ENCODE results near the gene GLT1D1.

- CAGE, long polyA plus RNA, result no peak
- RRBS, result 1% methylated on average over 11 of the region's 52 CpGs
Observed at GRCh38 chr12:124914723-124915179, 301 bp upstream of the UBC start.

GRCh38 chr12:124916251-124916678 lies 1.8 kb upstream of the UBC start:
- CAGE, long polyA plus RNA, result no peak
- RRBS, result no CpG with 5 or more reads among the region's 4 CpGs

GRCh38 chr12:124918223-124918804 lies 3.9 kb upstream of the UBC start:
- CAGE, long polyA plus RNA, result no peak
- RRBS, result no CpG with 5 or more reads among the region's 11 CpGs

GRCh38 chr12:125191973-125192380 lies 5.8 kb downstream of the TMEM132B start:
- CAGE, long polyA plus RNA, result no peak
- RRBS, result no CpG with 5 or more reads among the region's 4 CpGs

DNA sequence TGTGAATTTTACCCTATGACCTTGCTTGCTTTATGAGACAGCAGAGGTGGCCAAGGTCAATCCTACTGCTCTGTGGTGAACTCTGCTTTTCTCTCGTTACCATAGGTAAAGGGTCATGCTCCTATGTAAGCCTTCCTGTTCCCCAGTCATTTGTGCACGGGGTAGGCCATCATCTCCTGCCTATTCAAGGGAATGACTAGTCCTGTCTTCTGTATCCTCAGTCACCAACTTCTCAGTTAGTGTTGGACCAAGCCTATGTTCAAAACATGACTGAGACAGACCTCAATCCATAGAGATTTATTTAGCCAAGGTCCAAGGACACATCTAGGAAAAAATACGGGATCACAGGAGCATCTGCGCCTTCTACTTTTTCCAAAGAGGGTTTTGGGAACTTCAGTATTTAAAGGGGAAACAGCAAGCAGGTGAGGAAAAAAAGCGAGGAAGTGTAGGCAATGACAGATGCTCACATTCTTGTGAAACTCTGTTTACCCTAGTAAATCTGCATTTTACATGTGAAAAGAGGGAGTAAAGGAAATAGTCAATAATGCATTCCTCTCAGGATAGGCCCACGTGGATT lies 1119.5 kb upstream of the TMEM132C start:
- CAGE, long polyA plus RNA, result no peak
- RRBS, result no CpG with 5 or more reads among the region's 6 CpGs

GRCh38 chr12:127163013-127163341 lies 1104.0 kb upstream of the TMEM132C start:
- CAGE, long polyA plus RNA, result no peak
- RRBS, result no CpG with 5 or more reads among the region's 1 CpG

DNA sequence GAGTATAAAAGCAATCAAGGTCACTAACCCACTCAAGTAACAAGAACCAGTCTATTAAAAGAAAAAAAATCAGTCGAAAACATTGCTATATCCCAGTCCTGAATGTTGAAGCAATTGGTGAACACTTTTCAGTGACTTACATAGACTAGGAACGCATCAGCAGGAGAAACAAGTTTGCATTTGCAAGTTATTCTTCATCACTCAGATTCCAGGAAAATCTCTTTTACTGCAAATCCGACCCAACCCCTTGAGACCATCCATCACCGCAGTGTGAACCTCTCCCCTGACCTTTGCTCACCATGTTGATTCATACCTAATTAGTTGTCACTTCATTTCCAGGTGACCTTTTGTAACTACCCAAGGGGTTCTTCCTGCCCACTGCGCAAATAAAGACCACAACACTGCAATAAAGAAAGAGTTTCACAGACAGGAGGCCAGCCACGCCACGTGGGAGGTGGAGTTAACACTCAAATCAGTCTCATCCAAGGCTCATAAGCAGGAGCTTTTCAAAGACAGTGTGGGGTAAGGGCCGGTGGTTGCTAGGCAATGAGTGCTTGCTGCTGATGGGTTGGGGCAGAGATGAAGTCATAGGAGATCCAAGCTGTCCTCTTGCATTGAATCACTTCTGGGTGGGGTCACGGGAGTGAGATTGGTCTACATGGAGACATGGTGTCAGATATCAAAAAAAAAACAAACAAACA lies 241.3 kb upstream of the TMEM132C start:
- CAGE, long polyA plus RNA, result no peak
- RRBS, result no CpG with 5 or more reads among the region's 9 CpGs

GRCh38 chr12:128796369-128797096 lies 27.2 kb downstream of the SLC15A4 start:
- CAGE, long polyA plus RNA, result no peak
- RRBS, result no CpG with 5 or more reads among the region's 21 CpGs

GRCh38 chr12:128829596-128830409 lies 6.0 kb upstream of the SLC15A4 start:
- CAGE, long polyA plus RNA, result no peak
- RRBS, result no CpG with 5 or more reads among the region's 9 CpGs

DNA sequence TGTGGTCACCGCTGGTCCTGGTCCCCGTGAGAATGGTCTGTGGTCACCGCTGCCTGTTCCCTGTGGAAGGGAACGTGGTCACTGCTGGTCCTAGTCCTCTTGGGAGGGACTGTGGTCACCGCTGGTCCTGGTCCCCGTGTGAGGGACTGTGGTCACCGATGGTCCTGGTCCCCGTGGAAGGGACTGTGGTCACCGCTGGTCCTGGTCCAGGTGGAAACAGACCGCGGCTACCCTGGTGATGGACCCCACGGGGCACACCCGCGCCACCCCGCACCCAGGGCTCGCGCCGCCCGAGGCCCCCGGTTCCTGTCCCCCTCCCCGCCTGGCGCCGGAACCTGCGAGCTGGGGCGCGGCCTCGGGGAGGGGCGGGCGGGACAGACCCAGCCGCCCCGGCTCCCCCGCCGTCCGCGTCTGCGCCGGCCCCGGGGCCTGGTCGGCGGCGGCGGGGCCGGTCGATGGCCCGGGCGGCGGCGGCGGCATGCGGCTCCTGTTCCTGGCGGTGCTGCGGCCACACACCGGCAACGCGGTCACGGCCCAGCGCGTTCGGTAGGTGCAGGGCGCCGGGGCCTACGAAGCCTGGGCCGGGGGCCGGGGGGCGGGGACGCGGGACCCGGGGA lies at the start of gene GLT1D1:
GLT1D1 (plus strand) TSS at position 375 of the 617 bp plus-strand sequence.
- CAGE, long polyA plus RNA, result no peak
- RRBS, result 7% methylated on average over 27 of the region's 68 CpGs

- CAGE, long polyA plus RNA, result no peak
- RRBS, result no CpG with 5 or more reads among the region's 9 CpGs
Observed at GRCh38 chr12:130086098-130086479, 76.2 kb upstream of the FZD10 start.

- CAGE, long polyA plus RNA, result no peak
- RRBS, result no CpG with 5 or more reads among the region's 28 CpGs
Observed at GRCh38 chr12:130491575-130492232, 154.0 kb downstream of the PIWIL1 start.

- CAGE, long polyA plus RNA, result no peak
- RRBS, result no CpG with 5 or more reads among the region's 4 CpGs
Observed at GRCh38 chr12:130827423-130827772, 11.7 kb downstream of the STX2 start.

DNA sequence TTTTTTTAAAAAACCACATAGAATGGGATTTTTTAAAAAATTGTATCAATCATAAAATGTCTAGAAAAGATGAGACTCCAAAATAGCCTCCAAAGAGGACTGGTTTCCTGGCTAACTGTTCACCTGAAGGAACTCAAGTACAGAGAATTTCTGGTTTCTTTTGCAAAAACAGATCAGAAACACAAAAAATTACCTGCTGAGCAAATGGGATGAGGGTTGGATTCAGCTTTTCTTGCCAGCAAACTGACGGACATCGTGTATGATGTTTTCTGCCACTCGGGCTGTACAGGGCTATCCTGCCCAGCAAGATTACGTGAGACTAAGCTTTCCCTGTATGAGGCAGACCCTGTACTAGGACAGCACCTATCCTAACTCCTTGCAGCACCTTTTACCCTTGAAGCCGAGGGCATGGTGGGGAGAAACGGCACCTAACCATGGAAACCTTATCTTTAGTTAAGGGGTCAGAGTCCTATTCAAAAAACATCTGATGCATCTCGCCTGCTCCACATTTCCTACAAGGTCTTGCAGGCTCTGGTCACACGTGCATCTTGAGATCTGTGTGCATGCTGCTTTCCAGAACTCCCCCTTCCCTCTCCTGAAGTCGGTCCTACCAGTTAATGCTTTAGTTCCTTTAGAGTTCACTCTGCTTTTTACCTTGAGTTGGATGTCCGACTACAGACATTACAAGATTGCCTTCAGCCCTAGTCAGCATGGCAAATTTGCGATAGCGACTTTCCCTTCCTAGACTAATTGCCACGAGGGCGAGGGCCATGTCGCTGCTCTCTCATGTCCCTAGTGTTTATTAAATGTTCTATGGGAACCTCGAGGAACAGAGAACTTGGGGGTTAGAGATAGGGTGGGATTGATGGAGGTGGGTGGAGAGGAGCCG lies 6.4 kb downstream of the RAN start:
- CAGE, long polyA plus RNA, result no peak
- RRBS, result no CpG with 5 or more reads among the region's 17 CpGs

DNA sequence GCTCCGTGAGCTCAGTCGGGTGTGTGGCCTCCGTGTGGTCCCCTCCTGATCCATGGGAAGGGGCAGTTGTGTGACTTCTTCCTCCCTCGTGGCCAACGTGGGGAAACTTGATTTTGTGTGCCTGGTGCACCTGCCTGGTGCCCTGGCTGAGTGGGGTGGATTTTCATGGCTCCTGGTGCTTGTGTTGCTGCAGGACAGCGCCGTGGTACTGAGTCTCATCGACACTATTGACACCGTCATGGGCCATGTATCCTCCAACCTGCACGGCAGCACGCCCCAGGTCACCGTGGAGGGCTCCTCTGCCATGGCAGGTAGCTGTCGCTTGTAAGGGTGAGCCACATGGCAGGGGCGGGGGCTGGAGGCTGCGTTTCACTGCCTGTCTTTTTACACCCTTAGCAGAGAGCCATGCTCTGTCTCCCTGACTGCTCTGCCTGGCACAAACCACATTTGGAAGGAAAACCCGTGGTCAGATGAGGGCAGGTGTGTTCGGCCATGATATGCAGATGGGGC lies 49.3 kb downstream of the ADGRD1 start:
- CAGE, long polyA plus RNA, result no peak
- RRBS, result no CpG with 5 or more reads among the region's 17 CpGs

DNA sequence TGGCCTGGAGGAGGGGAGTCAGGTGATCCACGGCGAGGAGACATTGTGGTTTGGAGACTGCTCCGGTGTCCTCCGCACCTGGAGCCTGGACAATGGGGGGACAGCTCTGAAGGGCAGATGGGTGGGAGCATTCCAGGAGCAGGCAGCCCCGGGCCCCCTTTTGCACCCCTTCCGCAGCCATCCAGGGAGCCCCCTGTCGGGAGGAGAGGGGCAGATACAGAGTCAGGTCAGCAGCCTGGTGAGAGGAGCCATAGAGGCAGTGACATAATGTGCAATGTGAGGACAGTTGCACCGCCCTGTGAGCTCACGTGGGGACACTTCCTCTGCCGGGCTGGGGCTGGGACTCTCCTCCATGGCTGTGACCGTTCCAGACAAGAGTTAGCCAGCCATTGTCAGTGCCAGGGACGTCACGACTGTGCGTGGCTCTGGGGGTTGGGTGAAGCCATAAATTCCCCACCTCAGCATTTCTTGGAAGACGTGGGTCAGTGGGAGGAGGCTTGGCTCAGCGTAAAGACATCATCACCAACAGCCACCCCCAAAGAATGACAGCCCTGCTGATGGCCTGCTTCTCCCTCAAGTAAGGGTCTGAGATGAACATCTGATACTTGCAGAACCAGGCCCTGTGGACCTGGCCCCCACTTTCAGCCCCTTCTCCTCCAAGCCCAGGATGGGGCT lies 93.7 kb downstream of the ADGRD1 start:
- CAGE, long polyA plus RNA, result no peak
- RRBS, result 84% methylated on average over 3 of the region's 16 CpGs

GRCh38 chr12:131102956-131103519 lies 149.3 kb downstream of the ADGRD1 start:
- CAGE, long polyA plus RNA, result no peak
- RRBS, result 72% methylated on average over 3 of the region's 16 CpGs

GRCh38 chr12:131104317-131105067 lies 150.8 kb downstream of the ADGRD1 start:
- CAGE, long polyA plus RNA, result no peak
- RRBS, result 54% methylated on average over 6 of the region's 25 CpGs

DNA sequence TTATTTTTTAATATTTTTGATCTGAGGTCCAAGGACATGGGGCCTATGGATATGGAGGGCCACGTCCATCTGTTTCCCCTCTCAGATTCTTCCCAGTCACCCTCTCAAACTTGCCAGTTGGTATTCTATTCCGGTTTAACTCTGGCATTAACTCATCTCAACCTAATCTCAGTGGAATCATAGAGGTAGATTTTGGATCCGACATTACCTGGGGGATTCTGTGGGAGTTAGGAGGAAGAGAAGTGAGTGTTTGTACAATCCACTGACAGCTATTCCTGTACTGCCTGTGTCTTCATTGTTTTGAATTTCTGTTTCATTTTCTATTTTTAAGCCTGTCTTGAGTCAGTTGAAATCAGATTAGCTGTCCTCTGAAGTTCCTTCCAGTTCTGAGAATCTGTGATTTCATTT lies 103.5 kb upstream of the SFSWAP start:
- CAGE, long polyA plus RNA, result no peak
- RRBS, result no CpG with 5 or more reads among the region's 3 CpGs

DNA sequence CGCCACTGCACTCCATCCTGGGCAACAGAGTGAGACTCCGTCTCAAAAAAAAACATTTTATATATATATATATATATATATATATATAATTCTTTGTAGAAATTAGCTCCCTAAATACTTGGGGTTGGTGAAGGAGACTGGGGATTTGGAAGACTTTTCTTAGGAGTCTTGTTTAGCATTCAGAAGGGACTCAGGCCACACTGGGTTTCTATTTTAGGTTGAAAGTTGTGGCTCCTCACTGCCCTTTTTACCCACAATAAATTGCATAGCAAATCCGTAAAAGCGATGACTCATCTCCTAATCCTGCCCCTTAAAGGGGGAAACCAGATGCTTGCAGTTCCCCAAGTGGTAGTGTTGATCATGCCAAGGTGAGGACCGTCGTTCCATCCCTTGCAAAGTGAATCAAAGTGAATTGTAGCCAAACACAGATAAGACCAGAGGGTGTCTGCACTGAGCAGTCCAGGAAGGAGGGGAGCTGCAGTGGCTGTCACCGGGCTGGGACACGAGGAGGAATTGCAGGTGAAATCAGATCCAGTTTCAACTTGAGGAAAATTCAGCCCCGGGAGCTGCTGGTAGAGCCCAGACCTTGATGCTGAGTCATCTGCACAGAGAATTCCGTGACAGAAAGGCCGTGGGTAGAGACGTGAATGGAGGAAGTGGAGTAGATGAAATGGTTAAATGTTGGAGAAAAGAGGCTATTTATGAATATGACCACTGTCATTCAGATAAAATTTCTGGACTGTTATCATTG lies 44.3 kb upstream of the MMP17 start:
- CAGE, long polyA plus RNA, result no peak
- RRBS, result 4% methylated on average over 3 of the region's 12 CpGs